Placental epithelial cell (primary cell): ENCODE measurements around a stretch of chr1.

DNA sequence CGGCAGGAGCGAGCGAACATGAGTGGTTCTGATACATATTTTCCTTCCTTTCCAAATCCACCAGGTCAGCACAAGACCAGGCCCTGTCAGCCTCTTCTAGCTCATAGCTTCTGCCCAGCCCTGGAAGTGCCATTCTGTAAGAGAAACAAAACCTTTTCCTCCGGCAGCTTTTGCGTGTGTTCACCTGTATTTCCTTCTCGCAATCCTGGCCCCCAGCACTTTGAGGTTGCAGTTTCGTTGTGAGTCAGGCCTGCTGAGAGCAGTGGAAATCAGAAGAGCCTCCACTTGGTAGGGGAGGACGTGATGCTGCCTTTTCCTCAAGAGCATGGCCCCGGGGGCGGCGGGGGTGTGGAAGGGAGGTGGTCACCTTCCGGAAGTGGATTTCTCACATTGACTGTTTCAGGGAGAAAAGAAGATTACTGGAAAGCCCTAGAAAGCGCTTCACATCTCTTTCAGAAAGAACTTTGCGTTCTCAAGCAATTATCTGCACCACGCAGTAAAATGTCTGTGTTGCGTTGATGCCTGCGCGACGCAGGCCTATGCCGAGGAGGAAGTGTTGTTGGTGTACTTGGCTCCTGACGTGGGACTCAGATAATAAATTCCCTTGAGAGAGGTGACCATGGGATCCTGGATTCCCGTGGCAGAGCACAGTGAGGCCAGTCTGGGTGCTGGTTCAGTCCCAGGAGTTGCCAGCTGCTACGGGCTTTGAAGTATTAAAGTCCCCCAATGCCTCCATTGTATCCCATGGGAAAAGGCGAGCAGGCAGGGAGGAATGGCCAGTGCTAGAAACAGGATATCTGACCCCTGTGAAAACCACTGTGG is 12.2 kb upstream of the IL10 start:
- CAGE, long polyA plus RNA = no peak

DNA sequence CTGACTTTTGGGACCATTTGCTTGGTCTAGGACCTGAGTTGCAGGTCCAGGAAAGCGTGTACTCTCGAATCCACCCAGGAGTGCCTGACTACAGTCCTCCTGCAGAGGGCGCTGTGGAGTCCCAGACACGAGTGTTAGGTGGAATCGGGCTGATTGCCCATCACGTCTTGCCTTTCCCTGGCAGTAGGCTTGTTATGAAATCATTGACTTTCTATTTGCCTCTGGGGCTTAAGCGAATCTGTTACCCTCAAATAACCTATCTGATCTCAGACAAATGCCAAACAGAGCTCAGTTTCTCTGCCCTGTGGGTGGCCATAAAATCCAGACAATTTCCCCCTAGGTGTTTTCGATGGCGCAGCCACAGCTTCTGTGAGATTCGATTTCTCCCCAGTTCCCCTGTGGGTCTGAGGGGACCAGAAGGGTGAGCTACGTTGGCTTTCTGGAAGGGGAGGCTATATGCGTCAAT is 384 bp upstream of the IL20 start:
- CAGE, long polyA plus RNA = no peak

DNA sequence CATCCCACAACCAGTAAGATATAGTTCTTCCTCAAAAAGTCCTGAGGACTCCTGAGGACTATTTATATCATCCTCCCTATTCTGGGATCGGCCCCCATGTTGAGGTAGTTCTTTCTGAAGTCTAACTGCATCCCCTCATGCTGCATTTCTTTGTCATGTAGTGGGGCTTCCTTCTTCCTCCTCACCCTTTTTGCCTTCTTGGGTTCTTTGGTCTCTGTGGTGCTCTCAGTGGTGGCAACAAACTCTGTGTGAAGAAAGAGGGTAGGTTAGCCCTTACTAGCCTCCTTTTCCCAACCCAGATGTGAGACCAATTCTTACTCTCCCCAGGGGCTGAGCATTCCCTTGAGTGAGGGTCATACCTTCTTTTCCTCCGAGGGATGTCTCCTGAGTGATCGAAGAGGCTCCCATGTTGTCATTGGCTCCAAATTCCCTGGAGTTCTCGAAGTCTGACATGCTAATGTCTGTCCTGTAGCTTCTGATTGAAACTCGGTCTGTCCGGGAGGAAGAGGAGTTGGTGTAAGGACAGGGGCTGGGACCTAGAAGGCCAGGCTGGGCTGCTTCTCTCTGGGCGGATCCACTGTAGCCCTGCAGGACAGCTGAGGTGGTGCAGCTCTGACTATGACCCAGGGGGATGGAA is 9.7 kb upstream of the FCMR start:
- CAGE, long polyA plus RNA = no peak

- CAGE, long polyA plus RNA = no peak
These were observed 11.9 kb downstream of the PIGR start for GRCh38 chr1:206934251-206934809.

DNA sequence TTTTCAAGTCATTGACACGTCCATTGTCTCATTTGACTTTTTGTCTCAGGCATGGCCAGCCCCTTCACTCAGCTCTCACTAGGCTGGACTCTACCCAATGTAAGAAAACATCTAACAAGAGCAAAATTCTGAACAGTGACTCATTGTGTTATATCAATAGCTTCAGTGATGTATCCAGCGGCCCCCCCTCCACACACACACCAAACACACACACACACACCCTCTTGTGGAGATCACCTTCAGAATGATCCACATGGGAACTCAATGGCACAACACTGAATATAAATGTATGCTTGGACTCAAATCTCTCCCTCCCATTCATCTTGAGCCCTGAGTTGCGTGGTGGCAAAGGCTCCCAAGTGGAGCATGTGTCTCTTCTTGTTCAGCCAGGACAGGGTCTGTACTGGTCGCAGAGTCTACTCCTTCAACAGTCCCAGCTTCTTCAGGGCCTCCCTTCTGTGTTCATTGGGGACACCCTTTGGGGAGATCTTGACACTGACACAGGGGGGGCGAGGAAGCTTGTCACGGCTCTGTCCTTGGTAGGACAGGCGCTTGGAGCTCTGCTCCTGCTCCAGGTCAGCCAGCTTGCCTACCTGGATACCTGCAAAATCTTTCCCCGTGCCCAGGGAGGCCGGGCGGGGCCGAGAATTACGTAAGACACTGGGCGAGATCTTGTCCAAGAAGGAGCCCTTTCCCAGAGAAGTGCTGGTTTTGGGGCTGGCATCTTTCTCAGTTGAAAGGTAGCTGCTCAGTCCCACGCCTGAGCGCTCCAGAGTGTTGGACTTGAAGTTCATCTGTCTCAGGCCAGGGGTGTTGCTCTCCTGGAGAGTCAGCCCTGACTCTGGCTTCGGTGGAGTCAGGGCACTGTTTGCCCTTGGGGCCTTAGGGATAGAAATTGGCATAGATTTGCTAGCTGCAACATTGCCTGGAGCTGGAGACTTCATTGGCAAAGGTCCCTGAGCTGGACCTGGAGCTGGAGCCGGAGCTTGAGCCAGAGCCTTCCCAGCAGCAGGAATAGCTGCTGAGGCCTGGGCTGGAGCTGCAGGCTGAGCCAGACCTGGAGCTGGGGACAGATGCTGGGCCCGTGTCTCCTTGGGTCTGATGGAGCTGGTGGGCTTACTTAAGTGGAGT is 10.6 kb downstream of the C1orf116 start:
- CAGE, long polyA plus RNA = no peak

- CAGE, long polyA plus RNA = no peak
These were observed 10.5 kb downstream of the PFKFB2 start for GRCh38 chr1:207063490-207064066.

DNA sequence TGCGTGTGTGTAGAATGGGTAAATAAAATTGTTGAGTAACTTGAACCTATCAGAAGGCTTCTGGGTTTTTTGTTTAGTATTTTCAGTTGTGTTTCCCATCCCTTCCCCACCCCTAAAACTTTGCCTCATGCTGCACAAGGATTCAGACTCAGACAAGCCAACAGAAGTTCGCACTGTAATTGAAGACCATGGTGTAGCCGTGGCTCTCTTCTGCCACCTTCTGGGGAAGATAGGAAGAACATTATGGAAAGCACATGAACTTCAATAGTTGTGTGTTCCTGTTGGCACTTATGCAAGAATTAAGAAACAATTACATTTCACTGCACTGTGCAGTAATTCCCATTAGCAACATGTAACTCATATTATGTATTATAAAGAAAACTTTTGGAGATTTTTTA is 10.9 kb upstream of the C4BPB start:
- CAGE, long polyA plus RNA = no peak

DNA sequence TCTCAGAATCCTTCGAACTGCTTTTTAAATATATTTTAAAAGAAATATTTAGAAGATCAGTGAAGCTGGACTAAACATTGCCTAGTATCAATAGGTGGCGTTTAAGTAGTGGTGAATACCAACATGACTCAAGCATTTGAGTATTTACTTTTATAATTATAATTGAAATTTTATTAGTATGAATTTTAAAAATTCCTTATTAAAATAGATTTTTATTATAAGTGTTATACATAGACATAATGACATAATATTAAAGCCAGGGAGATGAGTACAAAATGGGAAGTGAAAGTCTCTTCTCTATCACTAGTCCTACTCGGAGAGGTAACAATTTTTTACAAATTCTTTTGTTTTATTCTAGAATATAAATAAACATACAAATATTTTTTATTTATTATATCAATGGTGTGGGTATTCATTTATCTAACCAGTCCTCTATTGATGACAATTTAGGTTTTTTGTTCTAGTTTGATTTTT is 10.4 kb downstream of the CD55 start:
- CAGE, long polyA plus RNA = no peak

- CAGE, long polyA plus RNA = no peak
These were observed 11.3 kb downstream of the CD55 start for GRCh38 chr1:207332856-207333147.

DNA sequence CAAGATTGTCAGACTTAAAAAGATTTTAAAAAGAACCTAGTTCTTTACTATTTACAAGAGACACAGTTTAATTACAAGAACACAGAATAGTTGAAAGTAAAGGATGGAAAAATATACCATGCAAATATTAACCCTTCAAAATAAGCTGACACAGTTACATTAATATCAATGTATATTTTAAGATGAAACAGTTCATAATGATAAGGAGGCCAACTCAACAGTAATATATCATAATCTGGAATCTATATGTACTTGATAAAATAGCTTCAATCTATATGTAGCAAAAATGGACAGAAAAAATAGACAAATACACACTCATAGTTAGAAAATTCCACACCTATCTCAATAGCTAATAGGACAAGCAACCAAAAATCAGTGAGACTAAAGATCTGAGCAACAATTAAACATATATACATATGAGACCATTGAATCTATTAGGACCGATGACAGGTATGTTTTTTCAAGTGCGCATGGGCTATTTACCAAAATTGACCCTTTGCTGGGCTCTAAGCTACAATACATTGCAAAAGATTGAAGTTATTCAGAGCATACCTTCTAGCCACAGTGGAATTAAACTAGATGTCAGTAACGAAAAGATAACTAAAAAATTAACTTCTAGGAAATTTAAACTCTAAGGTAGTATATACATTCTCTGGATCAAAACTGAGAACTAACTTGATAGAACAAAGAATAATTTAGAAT is 13.5 kb downstream of the CD55 start:
- CAGE, long polyA plus RNA = no peak

- CAGE, long polyA plus RNA = no peak
These were observed 36.0 kb downstream of the CD55 start for GRCh38 chr1:207357321-207358019.

DNA sequence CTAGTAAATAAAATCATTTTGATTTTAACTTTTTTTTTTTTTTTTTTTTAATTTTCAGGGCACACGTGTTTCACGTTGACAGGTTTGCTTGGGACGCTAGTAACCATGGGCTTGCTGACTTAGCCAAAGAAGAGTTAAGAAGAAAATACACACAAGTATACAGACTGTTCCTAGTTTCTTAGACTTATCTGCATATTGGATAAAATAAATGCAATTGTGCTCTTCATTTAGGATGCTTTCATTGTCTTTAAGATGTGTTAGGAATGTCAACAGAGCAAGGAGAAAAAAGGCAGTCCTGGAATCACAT is 38.0 kb downstream of the CD55 start:
- CAGE, long polyA plus RNA = no peak

- CAGE, long polyA plus RNA = no peak
These were observed 39.2 kb upstream of the CR1L start for GRCh38 chr1:207605617-207606239.

DNA sequence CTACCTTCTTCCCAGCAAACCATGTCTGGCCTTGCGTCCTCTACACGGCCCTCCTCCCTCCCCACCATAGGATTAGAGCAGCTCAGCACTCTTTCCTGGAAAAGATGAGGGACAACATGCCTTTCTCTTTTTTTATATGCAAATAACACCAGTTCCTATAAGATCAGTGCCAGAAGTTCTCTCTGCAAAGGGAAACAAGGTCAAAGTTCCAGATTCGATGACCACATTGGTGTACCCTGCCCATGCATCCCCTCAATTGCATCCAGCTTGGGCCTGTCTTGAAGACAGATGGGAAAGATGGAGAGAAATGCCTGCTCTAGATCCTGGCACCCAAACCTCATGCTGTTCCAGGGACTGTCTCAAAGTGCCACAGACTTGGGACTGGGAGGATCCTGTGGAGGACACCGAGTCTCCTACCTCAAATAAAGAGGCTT is 57.2 kb downstream of the CD46 start:
- CAGE, long polyA plus RNA = no peak

DNA sequence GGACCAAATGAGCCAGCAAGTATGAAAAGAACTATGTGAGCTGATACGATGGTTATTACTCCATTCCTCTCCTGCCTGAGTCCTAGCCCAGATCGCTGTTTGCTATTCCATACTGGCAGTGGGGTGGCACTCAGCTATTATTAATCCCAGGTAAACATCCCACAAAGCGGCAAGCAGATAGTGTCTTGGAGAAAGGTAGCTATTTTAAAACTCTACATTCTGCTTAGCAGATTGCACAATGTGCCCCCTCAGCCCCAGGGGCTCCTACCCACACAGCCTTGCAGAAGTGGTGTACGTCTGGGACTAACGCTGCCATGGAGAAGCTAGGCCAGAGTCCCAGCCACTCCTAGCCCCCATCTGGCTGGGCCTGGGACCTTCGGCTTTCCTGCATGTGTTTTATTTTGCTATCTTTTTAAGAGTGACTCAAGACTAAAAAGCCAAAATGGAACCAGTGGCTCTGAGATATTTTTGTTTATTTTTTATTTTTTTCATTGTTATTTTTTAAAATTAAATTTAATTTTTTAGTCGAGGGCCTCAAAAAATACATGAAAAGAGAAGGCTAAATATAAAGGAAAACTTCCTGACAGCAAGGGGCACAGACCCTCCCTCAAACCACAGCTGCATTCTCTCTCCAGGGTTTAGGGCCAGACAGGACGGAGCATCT is 59.1 kb downstream of the CD46 start:
- CAGE, long polyA plus RNA = no peak

DNA sequence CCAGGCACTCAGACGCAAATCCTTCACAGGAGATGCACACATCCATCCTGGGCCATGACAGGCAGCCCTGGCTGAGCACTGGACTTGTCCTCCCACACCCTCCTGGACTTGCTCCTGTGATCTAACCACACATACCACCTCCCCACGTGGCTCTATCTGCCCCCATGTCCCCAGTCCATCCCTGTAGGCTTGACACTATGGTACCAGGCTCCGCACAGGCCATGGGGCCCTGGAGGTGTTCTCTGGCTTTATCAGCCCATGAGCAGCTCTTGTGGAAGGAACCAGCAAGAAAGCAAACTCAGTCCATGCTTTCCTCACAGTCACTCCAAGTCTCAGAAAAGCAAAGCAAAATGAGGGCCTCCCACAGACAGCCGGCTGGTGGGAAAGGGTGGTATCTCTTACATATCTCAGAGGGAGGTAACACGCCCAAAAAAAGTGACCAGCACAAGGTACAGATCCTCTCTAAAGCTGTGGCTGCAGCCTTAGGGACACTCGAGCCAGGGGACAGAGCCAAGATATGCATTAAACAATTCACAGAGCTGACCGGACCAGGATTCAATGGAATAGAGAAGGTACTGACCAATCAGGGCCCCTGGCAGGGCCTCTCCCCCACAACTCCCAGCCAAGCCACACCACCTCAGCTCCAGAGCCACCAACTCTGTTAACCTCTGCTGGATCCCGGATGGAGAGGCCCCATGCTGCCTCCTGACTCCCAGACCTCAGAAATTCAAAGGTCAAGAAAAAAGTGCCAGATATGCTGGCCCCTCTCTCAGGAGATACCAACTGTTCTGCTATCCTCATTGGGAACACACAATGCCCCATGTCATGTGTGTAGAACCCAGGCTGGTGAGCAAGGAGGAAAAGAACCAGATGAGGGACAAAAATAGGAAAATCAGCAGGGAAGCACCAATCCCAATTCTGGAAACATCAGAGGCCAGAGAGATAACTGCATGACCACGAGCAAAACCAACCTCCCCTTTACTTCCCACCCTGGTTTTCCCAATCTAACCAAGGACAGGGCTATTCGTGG is 61.9 kb downstream of the CD46 start:
- CAGE, long polyA plus RNA = no peak

- CAGE, long polyA plus RNA = no peak
These were observed 25.7 kb downstream of the CD34 start for GRCh38 chr1:207885214-207885647.

DNA sequence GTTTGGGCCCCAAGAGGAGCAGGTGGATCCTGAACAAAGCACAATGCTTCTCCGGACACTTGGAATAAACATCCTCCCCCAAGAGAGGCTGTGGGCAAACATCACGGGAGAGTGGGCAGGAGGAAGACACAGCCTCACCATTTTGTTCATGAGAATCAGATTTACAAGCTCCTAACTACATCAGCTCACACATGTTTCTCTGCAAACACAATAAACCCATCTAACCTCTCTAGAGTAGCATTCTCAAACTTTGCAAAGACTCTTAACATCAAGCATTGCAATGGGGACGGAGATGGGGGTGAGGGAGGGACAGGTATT is 18.0 kb downstream of the CD34 start:
- CAGE, long polyA plus RNA = no peak

DNA sequence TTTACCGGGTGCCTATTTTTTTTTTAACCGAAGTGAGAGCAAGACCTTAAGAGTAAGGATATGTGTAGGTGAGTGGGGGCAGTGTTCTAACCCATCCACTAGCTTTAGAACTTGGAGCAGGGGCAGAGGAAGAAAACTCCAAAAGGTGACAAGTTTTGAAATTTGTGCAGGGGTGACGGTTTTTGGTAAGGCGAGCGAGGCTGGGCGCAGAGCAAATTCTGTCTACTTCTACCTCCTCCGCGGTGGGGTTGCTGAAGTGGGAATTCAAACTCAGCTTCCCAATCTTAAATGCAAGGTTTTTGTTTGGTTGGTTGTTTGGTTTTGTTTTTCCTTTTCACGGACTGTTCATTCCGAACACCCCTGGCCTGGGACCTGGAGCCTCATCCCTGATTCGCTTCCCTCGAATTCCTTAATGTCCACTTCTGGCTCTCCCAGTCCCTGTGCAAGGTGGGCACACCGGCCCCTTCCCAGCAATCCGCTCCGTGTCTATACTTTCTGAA is 764 bp downstream of the CD34 start:
- CAGE, long polyA plus RNA = no peak

GRCh38 chr1:207918310-207919059 is 7.6 kb upstream of the CD34 start:
- CAGE, long polyA plus RNA = no peak